Tibial artery (tissue), 1 donor: ENCODE measurements around a stretch of chr6.

DNA sequence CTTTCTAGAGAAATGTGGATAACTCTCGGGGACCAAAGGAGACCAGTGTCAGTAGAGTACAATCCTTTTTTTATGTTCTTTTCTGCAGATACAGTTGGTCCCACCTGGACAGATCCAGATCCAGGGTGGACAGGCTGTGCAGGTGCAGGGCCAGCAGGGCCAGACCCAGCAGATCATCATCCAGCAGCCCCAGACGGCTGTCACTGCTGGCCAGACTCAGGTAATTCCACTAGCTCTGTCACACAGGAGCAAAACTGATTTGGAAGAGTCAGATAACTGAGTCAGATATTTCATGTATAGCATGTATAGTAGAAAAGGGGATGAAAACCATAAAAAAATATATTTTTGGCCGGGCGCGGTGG, 16.7 kb downstream of the NFYA start:
- PRO-cap: no peak

- PRO-cap: no peak
These were observed 24.8 kb downstream of the NFYA start for GRCh38 chr6:41097349-41098288.

DNA sequence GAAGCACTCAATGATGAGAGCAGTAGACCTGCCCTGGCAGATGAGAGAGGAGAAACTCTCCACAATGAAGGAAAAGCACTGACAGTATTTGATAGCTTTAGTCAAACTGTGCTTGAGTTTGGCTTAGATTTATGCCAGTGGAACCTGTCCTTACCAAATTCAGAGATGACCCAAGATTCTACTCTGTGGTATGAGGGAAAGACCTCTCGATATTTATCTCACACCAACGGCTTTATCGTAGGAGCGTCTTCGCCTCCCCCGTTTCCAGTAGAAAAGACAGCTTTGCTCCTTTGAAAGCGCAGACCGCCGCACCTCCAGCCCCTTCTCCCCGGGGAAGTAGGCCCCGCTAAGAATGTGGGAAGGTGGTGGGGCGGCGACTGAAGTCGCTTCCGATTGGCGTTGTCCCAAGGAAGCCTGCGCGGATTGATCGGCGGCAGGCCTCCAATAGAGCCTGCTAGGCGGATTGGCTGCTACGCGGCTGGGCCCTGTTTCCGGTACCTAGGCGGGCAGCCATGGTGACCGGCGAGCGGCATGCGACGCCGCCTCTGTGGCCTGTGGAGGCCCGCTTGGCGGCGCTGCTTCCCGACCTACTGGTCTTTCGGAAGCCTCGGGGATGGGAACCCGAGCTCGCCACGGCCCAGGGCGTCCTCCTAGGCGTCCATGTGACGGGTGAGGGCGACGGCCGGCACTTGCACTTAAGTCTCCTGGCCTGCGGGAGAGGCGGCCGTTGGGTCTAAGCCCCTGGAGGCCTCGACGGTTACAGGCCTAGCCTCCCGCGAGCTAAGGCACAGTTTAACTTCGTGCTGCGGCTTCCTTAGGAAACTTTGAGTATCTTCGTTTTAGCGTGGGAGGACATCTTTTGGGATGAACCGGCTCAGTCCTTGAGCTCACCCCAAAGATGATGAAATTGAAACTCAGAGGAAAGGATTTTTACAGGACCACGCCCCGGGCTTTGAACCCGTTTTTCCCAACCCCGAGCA, 28.0 kb downstream of the NFYA start:
- PRO-cap: no peak

- PRO-cap: no peak
These were observed 1.6 kb downstream of the TREML2 start for GRCh38 chr6:41199316-41199782.

DNA sequence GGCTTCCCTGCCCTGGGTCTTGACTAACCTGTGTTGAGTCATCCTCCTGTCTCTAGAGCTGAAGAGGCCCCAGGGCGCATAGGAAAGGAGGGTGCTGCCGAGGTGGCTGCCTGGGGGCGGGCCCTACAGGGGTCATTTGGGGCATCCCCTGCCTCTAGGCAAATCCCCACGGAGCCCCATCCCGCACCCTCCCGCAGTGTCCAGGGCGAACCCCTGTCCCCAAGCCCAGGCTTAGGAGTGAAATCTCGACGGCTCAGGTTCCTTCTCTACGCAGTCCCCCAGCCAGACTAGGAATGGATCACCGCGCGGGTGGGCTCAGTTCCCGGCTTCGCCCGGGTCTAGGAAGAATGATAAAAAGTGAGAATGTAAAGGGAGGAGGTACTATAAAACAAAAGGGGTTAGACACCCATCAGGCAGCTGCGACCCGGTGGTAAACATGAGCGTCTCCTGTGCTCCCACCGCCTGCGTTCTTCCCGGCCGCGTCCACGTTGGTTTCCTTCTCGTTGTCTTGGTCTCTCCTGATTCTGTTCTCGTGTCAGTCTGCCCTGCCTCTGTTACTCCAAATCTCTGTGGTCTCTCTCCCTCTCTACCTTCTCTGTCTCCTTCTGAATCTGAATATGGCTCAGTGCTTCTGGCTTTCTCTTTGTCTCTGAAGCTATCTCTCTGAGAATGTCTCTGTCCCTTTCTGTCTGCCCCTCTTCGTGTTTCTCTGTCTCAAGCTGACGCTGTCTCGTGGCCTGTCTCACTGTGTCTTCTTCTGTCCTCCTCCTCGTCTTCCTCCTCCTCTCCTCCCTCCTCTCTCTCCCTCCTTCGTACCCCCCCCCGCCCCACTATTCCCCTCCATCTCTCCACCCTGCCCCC, 41.7 kb upstream of the FOXP4 start:
- PRO-cap: no peak

DNA sequence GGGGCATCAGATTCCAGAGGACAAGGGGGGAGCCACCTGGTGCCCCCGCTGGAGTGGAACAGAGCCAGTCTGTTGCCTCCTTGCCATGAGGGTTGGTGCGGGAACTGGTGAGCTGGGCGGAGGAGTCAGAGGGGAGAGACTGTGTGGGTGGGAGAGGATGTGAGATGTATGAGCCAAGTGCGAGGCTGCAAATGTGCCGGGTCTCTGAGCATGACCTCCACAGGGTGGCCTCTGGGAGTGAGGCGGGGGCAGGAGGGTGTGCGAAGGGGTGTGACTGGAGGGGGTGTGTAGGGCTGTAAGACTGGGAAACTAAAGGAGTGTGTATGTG, 14.0 kb upstream of the FOXP4 start:
- PRO-cap: no peak

GRCh38 chr6:41536560-41537948, 9.1 kb upstream of the FOXP4 start:
- PRO-cap: no peak

- PRO-cap: no peak
These were observed 17.5 kb downstream of the MDFI start for GRCh38 chr6:41655812-41656178.

DNA sequence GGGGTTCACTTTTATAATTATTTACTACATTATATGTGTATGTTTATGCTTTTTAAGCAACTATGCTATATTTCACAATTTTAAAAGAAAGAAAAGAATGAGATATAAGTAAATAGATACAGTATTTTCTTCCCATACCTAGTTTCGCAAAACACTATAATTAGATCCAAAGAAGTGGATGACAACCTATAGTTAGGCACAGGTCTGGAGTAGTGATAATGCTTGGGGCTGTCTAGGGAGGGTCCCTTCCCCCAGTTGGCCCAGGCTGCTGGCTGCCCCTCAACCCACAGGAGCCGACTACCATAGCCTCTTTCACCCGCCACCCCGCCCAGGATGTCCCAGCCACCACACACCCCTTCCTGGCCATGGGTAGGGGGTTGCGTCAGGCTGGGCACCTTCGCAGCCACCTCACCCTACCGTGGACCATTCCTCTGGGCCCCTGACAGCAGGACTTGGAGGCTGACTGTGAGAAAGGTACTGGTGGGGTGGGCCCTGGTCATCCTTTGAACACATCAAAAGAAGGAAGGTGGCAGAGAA, 8.6 kb downstream of the TFEB start:
- PRO-cap: no peak

- PRO-cap: no peak
These were observed 6.8 kb downstream of the CCND3 start for GRCh38 chr6:41934631-41935422.

- PRO-cap: no peak
These were observed 6.1 kb downstream of the CCND3 start for GRCh38 chr6:41935423-41936022.

DNA sequence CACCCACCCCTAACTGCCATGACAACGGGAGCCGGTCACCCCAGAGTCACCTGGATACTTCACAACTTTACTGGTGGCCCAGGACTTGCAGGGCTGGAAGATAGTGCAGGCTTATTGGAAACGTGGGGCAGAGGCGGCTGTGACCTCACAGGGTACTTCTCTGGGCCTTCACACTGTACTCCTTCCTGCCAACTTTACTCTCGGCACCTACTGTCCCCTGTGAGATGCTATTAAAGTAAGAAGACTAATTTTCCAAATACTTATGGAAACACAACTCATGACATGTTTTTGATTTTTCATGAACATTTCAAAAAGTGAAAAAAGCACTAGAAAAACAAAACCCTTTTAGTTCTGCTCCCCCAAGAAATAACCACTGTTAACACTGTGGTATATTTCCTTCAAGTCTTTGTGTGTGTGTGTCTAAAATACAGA, 19.0 kb upstream of the TAF8 start:
- PRO-cap: no peak

DNA sequence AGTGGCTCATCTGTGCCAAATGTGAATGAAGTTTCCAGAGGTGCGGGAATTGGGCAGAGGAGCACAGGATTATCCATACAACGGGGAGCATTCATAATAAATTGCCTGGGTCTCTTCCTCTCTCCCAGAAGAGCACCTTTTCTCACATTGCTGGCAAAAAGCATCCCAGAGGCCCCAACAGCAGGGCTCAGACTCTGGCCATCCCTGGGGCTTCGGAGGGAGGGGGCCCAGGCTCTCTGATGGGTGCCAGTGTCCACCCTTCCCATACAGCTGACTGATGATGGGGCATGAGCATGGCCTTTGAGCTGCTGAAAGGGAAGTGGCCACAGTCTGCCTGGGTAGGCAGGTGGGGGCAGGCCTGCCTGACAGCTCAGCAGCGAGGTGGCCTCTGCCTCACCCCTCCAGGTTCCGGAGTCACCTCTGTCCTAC, 43.3 kb downstream of the C6orf132 start:
- PRO-cap: no peak

DNA sequence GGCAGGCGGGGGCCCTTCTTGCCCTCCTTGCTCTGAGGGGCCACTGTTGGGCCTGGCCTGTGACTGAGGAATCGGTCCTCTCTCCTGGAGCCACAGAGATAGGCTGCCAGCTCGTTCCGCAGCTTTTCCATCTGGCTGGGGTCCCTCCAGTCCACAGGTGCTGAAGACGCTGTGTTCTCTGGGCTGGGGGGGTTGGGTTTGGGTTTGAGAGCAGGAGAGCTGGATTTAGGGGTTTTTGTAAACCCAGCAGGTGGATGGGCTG, 36.1 kb downstream of the C6orf132 start:
- PRO-cap: no peak

DNA sequence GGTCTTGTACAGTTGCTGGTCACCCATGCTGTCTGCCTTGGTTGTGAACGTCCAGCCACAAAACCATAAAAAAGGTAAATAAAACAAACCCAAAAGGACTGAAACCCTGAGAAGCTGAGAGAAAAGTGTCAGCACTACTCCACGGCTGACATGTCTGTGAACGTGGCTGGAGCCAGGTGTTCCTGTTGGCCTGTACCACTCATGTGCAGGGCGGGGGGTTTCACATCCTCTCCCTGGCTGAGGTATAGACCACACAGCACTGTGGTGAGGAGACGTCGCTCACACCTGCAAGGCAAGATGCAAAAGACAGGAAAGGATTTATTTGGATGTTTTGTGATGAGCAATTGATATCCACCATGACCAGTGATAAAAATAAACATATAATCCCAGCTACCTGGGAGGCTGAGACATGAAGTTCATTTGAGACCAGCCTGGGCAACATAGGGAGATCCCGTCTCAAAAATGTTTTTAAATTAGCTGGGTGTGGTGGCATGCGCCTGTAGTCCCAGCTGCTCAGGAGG, 52.0 kb upstream of the MRPS10 start:
- PRO-cap: no peak

DNA sequence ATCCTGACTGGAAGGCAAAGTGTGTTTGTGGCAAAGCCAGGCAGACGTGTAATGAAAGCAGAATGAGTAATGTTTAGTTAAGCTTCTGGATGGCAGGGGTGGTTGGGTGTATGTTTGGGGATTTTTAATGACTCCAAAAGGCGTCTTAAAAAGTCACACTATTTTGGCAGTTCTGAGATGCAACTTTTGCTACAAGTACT, 94.1 kb downstream of the TRERF1 start:
- PRO-cap: no peak

- PRO-cap: no peak
These were observed 31.5 kb downstream of the PRPH2 start for GRCh38 chr6:42690822-42691330.

DNA sequence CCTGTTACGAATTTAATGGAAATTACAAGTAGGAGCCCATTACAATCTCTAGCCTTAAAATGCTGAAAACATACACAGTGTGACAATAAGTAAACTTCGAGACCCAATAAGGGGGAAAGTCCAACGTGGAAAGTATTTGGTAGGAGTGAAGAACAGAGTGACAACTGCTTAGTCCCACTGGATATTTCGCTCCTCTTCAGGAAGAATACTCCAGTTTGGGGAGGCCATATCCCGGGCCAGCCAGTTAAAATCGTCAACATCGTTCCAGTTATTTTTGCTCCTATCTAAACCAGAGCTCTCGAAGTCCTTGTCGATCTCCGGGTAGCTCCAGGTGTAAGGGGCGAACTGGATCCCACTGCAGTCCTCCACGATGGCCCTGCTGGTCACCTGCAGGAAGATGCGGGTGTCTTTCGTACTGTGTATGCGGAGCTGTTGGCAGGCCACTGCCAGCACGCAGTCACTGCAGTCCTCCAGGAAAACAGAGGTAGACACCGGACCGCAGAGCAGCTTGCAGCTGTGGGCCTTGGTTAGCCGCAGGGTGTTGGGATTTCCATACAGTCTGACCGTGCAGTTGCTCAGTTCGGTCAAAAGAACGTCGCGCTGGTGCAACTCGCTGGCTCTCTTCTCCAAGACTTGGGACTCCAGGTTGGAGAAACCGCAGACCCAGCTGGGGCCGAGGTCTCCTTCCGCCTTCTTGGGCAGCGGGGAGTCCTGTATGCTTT, 877 bp downstream of the TBCC start:
- PRO-cap: no peak

DNA sequence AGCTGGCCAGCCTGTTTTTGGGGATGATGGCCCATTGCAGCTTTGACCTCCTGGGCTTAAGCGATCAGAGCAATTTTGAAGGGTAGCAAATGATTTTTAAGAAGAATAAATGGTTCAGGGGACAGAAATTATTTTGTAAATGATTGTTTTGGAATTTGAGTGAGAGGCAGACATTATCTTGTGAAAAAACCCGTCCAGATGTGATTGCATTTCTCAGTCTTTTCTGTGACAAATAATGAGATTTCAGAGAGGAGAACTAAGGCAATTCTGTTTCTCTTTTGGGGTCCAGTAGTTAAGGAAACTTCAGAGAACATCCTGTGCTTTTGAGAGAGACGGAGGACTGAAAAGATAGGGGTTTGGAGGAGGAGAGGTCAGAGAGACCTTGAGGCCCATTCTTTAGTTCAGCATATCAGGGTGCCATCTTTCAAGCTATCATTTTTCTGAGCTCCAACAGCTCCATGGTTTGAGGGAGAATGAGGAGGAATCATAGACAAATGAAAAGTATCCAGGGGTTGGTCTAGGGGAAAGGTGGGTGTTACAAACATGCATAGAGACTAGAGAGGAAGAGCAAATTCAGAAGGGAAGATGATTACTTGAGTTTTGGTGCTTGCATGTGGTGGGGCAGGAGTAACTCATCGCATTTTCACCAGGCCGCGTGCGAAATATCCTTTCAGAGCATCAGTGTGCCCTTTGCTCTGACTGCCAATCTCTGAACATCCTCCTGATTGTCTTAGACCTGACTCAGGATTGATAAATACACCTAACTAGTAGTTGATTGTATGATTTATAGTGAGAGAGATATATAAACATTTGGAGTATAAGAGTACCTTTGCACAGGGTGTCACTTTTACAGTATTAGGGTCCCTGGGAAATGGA, 7.8 kb upstream of the BICRAL start:
- PRO-cap: no peak

GRCh38 chr6:42820649-42821732, 39.1 kb downstream of the BICRAL start:
- PRO-cap: no peak